Testis (tissue), 5 donors: ENCODE data around the genes ST3GAL3 and B4GALT2.

DNA sequence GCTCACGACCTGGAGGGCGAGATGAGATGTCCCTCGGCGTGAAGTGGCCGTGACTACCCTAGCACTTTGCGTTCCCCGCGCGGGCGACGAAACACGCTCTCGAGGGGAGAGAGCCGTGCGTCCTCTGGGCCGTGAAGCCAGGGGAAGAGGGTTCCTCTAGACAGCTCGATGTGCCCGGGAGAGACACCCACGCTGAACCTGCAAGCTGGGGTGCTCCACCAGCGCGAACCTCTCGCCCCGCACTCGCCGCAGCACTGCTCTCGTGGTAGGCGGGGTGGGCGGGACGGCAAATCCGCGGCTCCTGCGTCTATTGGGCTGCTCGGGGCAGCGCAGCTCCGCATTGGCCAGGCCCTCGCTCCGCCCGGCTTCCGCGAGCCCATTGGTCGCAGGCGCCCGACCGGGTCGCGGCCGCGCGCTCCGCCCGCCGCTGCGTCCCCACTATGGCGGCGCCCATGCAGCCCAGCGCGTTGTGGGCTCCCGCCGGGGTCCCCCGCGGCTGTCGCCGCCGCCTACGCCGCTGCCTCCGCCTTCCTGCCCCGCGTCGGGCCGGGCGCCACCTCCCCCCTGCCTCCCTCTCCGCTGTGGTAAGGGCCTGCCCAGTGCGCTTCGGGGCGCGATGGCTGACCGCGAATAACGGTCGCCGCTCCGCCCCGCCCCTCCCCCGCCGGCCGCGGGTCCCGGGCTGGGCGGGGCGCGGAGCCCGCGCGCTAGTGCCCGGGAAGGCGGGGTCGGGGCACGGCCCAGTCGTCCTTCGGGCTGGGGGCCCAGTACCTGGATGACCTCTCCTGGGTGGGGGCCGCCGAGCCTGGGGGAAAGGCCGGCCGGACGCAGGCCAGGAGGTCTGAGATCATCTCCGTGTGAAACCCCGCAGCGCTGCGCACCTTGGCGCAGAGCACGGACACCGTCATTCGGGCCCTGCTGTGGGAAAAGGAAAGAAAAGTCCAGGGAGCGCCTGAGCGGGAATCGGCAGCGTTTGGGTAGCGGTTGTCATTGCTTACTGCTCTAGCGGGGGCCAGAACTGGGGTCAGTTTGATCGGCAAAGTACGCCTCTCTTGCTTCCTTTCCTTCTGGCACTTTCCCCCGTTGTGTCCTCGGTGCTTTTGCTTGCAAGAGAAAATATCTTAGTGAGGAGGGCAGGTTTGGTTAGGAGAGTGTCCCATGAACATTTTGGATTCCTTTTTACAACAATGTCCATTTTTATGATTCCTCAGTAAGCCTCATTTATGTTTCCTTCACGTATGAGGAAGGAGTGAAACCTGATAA lies at the start of gene ST3GAL3:
Gene ST3GAL3 (plus strand): TSS at position 427 of the 1,263 bp plus-strand sequence.
- PRO-cap, 3 experiments, result peak in 3 of 3 experiments; most common plus-strand start position 438 of the sequence (in 3); most common minus-strand start position 256 of the sequence (in 3)
- RAMPAGE, long total RNA, 2 experiments, result no peak in any of the 2 experiments
- RRBS, result 1% methylated on average over 44 of the region's 125 CpGs

DNA sequence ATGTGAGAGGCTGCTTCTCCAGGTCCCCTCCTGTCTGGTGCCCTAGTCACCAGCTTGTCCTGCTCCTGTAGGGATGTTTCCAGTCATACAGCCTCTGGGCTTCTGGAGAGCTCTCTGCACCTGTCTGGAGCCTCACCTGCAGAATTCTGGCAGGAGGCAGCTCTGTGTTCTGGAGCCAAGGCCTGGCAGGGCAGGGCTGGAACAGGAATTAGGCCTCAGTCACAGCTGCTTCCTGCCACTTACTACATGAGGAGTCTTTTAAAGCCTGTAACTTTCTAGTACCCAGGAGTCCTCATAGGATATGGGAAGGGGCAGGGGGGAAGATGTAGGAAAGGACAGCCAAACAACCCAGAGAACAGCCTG lies 31.5 kb upstream of the ARTN start:
- PRO-cap, 3 experiments, result no peak in any of the 3 experiments
- RAMPAGE, long total RNA, 2 experiments, result no peak in any of the 2 experiments

- PRO-cap, 3 experiments, result no peak in any of the 3 experiments
- RAMPAGE, long total RNA, 2 experiments, result start-site peak on the plus strand in 1 of 2 experiments, at chr1:43916192-43916400 at its widest, 76 reads per replicate
- RRBS, result no CpG with 5 or more reads among the region's 4 CpGs
Measured at GRCh38 chr1:43915987-43916504, 17.6 kb upstream of the ARTN start.

DNA sequence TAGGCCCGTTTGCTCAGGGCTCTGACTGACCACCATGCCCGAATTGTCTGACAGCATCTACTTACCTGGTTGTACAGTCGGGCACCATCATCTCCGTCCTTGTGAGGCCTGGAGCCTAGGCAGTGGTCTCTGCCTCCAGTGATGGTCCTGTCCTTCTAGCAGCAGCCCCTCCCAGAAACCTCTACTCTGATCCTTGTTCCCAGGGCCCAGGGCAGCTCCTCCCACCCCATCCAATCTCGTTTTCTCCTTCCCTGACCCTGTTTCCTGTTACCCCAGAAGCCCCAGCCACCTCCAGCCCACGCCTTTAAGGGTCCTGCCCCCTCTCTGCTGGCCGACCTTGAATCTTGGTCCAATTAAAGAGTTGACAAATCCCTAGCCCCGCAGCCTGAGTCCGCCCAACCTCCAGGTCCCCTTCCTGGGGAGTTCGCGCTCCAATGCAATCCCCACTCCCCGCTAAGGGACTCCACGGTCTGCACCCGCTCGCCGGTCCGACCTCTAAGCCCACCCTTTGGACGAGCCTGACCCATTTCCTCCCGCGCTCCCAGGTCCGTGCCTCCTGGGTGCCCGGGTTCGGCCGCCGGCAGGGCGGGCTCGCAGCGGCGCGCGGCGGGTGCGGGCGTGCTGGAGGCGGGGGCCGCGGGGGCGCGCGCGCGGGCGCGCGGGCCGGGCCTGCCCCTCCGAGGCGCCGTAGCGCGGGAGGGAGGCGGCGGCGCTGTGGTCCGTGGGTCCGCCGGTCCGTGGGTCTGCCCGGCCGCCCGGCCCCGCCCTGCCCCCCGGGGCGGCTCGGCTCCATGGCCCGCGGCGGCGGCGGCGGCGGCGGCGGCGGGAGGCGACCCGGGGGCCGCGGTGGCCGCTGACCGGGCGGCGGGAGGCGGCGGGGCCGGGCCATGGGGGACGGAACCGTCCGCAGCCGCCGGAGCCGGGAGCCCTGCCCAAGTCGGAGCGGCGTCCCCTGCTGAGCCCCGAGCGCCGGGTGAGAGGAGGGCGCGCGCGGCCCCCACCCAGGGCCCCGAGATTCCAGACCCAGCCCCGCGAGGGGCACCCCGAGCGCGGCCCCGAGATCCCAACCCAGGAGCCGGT lies at the start of gene B4GALT2:
Gene B4GALT2 (plus strand): TSS at position 672 of the 1,080 bp plus-strand sequence.
- PRO-cap, 3 experiments, result peak in 3 of 3 experiments; most common plus-strand start position 690 of the sequence (in 3); most common minus-strand start position 595 of the sequence (in 2)
- RAMPAGE, long total RNA, 2 experiments, result no peak in any of the 2 experiments
- RRBS, result under 1% methylated on average over 61 of the region's 110 CpGs

DNA sequence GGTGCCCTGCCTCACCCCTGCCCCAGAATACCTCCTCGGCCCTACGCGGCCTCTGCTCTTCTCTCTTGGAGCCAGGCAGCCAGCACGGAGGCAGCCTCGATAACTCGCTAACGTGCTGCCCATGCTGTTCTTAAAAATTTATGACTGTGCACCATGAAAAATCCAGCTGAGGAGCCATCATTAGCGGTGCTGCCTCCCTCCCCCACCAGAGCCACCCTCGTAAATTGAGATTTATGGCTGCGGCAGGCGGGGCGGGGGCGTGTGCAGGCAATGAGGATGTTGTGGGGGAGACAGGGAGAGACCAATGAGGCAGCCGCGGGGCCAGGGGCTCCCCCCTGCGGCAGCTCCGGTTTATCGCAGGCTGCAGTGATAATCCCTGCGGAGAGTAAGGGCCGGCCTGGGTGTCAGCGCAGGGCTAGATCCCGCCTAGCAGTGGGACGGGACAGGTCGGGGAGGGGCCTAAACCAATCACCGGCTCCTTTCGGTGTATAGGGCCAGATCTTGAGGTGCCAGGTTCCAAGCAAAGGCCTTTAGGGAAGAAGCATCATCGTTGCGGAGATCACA lies 24.8 kb downstream of the DMAP1 start:
- PRO-cap, 3 experiments, result no peak in any of the 3 experiments
- RAMPAGE, long total RNA, 2 experiments, result no peak in any of the 2 experiments
- RRBS, result 37% methylated on average over 9 of the region's 28 CpGs

GRCh38 chr1:44422140-44422834 lies 17.2 kb downstream of the RNF220 start:
- PRO-cap, 3 experiments, result no peak in any of the 3 experiments
- RAMPAGE, long total RNA, 2 experiments, result no peak in any of the 2 experiments
- RRBS, result no CpG with 5 or more reads among the region's 7 CpGs

DNA sequence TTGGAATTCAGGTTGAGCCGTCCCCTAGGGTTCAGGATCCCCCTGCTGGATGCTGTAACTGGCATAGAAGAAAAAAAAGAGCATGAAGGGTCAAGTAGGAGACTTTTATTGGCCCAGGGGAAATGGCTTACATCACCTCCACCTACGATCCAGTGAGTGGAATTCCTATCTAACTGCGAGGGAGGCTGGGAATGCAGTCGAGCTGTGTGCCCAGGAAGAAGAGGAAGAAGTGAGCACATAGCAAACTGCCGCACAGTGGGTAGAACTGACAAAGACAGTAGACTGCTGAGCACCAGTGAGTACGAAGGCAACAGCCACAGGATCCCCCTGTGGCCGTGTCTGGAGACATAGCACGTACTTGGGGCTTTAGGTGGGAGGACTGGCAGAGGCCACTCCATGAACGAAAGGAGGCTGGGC lies 79.1 kb downstream of the RNF220 start:
- PRO-cap, 3 experiments, result no peak in any of the 3 experiments
- RAMPAGE, long total RNA, 2 experiments, result no peak in any of the 2 experiments
- RRBS, result no CpG with 5 or more reads among the region's 9 CpGs

- PRO-cap, 3 experiments, result no peak in any of the 3 experiments
- RAMPAGE, long total RNA, 2 experiments, result no peak in any of the 2 experiments
- RRBS, result 3% methylated on average over 7 of the region's 26 CpGs
Measured at GRCh38 chr1:44617325-44617910, 56.9 kb downstream of the TMEM53 start.

DNA sequence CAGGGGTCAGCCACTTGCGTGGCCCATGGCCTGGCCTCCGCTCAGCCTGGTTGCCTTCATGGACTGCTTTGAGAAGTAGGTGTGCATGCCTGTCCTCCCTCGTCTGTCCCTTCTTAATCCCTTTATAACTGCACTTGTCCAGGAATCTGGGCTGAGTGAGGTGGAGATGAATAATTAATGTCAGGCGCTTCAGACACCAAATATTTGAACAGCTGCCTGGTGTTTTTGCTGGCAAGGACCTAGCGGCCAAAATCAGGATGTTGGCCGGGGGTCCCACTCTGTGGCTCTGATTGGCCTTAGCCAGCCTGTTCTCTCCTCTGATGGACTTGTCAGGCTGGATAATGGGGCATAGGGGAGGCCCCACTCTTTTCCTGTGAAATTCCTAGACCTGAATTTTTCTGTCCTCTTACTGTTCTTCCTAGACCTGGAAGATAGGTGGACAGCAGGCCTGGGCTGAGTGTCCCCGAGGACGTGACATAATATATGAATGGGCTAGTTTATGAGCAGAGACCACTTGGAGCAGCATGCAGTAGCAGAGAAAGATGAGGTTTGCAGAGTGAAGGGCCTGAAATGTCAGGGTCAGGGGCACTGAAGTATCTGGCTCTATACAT lies 30.2 kb downstream of the TMEM53 start:
- PRO-cap, 3 experiments, result no peak in any of the 3 experiments
- RAMPAGE, long total RNA, 2 experiments, result no peak in any of the 2 experiments
- RRBS, result no CpG with 5 or more reads among the region's 8 CpGs

- PRO-cap, 3 experiments, result peak in 3 of 3 experiments; most common minus-strand start chr1:44721903 (in 3)
- RAMPAGE, long total RNA, 2 experiments, result start-site peak on the minus strand in 1 of 2 experiments, at chr1:44721902-44721906 at its widest, 37 reads per replicate
- RRBS, result no CpG with 5 or more reads among the region's 10 CpGs
Measured at GRCh38 chr1:44721175-44722025, 18.2 kb upstream of the KIF2C start.

DNA sequence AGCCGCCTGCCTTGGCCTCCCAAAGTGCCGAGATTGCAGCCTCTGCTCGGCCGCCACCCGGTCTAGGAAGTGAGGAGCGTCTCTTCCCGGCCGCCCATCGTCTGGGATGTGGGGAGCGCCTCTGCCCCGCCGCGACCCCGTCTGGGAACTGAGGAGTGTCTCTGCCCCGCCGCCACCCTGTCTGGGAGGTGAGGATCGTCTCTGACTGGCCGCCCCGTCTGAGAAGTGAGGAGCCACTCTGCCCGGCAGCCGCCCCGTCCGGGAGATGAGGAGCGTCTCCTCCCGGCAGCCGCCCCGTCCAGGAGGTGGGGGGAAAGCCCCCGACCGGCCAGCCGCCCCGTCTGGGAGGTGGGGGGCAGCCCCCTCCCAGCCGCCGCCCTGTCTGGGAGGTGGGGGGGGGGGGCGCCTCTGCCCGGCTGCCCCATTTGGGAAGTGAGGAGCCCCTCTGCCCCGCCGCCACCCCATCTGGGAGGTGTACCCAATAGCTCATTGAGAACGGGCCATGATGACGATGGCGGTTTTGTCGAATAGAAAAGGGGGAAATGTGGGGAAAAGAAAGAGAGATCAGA lies 1.1 kb upstream of the KIF2C start:
- PRO-cap, 3 experiments, result no peak in any of the 3 experiments
- RAMPAGE, long total RNA, 2 experiments, result no peak in any of the 2 experiments
- RRBS, result 40% methylated on average over 3 of the region's 41 CpGs

DNA sequence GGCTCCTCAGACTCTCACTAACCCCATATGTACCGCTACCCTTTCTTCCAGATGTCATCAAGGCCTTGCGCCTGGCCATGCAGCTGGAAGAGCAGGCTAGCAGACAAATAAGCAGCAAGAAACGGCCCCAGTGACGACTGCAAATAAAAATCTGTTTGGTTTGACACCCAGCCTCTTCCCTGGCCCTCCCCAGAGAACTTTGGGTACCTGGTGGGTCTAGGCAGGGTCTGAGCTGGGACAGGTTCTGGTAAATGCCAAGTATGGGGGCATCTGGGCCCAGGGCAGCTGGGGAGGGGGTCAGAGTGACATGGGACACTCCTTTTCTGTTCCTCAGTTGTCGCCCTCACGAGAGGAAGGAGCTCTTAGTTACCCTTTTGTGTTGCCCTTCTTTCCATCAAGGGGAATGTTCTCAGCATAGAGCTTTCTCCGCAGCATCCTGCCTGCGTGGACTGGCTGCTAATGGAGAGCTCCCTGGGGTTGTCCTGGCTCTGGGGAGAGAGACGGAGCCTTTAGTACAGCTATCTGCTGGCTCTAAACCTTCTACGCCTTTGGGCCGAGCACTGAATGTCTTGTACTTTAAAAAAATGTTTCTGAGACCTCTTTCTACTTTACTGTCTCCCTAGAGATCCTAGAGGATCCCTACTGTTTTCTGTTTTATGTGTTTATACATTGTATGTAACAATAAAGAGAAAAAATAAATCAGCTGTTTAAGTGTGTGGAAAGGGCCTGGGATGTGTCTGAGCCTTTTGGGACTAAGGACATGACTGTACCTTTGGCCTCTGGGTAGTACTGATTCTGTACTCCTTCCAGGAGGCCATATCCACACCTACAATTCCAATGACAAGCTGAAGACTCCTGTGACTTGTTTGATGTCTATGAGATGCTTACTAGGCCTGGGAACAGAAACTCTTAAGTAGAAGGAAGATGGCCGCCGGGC lies 8.0 kb upstream of the RPS8 start:
- PRO-cap, 3 experiments, result no peak in any of the 3 experiments
- RAMPAGE, long total RNA, 2 experiments, result no peak in any of the 2 experiments
- RRBS, result no CpG with 5 or more reads among the region's 13 CpGs

- PRO-cap, 3 experiments, result no peak in any of the 3 experiments
- RAMPAGE, long total RNA, 2 experiments, result no peak in any of the 2 experiments
- RRBS, result no CpG with 5 or more reads among the region's 20 CpGs
Measured at GRCh38 chr1:44776455-44777059, 1.2 kb downstream of the RPS8 start.

DNA sequence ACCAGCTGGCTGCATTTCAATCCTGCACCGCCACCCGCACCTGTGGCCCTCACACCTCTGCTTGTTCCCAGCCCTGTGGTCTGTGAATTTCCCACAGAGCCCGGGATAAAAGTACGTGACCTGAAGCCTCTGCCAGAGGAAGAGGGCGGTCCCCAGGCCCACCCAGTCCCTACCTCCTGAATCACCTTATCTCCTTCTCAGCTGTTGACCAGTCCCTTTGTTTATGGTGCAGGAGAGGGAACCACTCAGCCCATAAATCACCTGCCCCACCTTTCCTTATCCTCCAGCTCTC lies 3.4 kb upstream of the BEST4 start:
- PRO-cap, 3 experiments, result no peak in any of the 3 experiments
- RAMPAGE, long total RNA, 2 experiments, result no peak in any of the 2 experiments
- RRBS, result no CpG with 5 or more reads among the region's 5 CpGs

DNA sequence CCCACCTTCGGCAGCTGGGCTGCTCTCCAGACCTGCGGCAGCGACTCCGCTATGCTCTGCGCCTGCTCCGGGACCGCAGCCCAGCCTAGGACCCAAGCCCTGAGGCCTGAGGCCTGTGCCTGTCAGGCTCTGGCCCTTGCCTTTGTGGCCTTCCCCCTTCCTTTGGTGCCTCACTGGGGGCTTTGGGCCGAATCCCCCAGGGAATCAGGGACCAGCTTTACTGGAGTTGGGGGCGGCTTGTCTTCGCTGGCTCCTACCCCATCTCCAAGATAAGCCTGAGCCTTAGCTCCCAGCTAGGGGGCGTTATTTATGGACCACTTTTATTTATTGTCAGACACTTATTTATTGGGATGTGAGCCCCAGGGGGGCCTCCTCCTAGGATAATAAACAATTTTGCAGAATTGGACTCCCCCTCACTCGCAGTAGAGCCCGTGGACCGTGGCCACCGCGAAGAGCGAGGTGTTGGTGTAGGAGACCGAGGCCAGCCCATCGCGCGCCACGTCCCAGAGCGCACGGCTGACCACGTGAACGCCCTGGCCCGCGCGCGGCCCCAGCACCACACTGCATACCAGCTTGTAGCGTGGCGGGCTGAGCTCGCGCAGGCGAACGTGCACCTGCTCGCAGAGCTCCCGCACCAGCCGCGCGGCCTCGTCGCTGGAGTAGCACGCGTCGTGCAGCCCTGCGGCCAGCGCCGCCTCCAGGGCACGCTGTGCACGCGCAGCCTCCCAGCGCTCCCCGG lies 1.4 kb downstream of the DYNLT4 start:
- PRO-cap, 3 experiments, result no peak in any of the 3 experiments
- RAMPAGE, long total RNA, 2 experiments, result no peak in any of the 2 experiments
- RRBS, result 24% methylated on average over 1 of the region's 54 CpGs

- PRO-cap, 3 experiments, result no peak in any of the 3 experiments
- RAMPAGE, long total RNA, 2 experiments, result no peak in any of the 2 experiments
- RRBS, result 17% methylated on average over 14 of the region's 29 CpGs
Measured at GRCh38 chr1:44806329-44806726, 823 bp downstream of the DYNLT4 start.

DNA sequence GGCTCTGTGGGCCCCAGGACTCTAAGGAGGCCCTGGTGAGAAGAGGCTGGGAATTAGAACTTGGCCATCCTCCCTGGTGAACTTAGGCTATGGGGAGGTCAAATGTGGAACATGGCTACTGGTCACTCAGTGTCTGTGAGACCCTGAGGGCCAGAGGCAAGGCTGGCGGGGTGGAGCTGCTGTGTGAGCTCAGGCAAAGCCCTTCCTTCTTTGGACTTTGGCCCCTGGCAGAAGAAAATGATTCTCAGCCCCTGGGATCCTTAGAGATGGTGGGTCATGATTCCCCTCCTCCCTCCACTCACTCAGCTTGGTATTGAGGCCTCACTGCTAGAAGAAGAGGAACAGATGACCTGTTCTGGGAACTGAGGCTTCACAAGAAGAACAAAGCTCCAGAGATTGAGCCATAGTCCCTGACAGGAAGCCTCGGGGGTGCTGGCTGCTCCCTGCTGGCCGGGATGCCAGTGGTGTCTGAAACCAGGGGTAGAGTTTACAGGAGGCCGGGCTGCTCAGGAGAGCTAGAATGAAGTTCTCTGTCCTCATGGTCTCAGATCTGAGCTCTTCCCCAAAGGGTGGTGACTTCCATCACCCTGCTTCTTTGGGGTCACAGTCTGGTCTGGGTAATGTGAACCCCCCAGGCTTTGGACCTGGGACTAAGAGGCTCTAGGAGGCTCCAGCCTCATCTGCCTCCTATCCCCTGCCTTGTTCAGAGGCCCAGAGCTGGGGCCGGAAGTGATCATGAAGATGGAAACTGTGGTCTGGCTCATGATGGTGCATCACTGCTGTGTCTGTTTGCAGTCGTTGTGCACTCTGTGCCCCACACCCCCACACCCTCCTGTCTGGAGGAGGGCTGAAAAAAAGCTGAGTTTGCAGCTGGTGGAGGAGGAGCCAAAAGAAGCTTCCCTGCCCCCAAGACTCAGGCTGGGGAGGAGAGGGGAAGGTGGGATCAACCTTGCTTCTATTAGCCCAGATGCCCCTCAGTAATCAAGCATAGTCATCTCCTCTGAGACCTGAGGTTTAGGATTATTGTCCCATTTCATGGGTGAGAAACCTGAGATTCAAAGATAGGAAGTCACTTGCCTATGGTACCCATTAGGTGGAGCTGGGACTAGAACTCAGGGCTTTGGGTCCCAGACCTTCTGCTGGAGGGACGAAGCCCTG lies 1.0 kb downstream of the BTBD19 start:
- PRO-cap, 3 experiments, result peak in 3 of 3 experiments; most common plus-strand start position 404 of the sequence (in 1); most common minus-strand start position 809 of the sequence (in 3)
- RAMPAGE, long total RNA, 2 experiments, result no peak in any of the 2 experiments
- RRBS, result no CpG with 5 or more reads among the region's 7 CpGs

GRCh38 chr1:44847807-44848306 lies 4.8 kb upstream of the PTCH2 start:
- PRO-cap, 3 experiments, result peak in 3 of 3 experiments; most common minus-strand start chr1:44848056 (in 3)
- RAMPAGE, long total RNA, 2 experiments, result no peak in any of the 2 experiments
- RRBS, result no CpG with 5 or more reads among the region's 4 CpGs

- PRO-cap, 3 experiments, result no peak in any of the 3 experiments
- RAMPAGE, long total RNA, 2 experiments, result no peak in any of the 2 experiments
- RRBS, result no CpG with 5 or more reads among the region's 9 CpGs
Measured at GRCh38 chr1:45001268-45001784, 9.8 kb downstream of the HECTD3 start.

DNA sequence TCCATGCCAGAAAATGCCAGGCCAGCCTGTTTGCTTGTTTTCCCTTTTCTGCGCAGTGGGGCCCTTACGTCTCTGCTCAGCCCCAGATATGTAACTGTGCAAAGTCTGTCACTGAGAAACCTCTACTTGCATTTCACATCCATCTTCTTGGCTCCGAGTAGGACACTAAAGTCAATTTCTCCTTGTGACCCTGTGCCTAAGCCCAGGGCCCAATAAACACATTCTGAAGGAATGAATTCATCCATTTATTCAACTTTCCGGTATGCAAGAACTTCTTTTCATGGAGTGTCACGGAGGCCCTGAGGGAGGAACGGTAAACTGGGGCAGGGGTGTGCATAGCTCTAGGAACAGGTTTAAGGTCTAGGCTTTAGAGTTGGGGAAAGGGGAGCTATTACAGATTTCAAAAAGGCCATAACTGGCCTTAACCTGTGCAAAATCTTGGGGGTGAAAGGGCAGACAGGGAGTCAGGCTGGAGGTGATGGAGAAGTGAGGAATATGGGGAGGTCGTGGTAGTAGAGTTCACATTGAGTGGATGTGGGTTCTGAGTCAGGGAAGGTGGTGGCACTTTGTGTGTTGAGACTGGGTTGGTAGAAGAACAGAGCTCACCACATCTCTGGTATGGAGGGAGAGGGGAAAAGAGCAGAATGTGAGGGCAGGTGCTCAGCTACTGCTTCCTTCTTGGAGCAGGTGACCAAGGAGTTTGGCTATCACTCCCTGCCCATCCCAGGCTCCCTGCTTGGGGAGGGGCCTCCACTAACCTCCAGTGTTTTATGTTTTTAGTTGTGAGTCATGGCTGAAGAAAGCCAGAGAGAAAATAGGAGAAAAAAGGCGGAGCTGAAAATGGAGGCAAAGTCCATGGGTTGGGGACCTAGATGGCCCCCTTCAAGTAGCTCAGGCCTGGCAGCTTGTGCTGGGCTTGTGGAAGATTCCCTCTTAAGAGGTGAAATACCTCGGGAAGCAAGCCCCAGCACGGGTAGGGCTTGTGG lies 8.5 kb downstream of the HECTD3 start:
- PRO-cap, 3 experiments, result no peak in any of the 3 experiments
- RAMPAGE, long total RNA, 2 experiments, result no peak in any of the 2 experiments
- RRBS, result no CpG with 5 or more reads among the region's 10 CpGs